Testis (tissue), 5 donors: ENCODE results near the gene RMND5A.

DNA sequence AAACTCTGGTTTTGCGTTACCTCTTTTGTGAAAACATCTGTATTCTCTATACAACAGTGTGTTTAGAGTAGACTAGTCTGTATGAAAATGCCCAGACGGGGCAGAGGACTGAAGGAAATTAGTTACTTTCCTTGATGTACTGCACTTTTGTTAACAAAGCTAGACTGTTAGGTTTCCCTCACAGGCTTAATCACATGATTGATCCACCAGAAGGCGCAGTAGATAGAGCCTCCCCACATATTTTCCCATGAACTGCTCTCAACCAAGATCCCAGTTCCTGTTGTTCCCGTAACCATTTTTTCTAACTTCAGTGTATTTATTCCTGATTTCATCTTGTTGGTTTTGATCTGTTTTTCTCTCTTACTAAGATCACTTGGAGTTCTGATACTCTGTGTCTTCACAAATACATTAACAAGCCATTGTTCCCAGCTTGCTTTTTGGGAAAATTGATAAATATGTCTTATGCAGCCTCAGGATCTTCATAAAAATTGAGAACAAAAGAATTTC lies 2.7 kb downstream of the MRPL35 start:
- PRO-cap, 3 experiments = peak in 2 of 3 experiments; most common plus-strand start position 238 of the sequence (in 2); most common minus-strand start position 120 of the sequence (in 2)
- RAMPAGE, long total RNA, 2 experiments = no peak in any of the 2 experiments
- RRBS = no CpG with 5 or more reads among the region's 4 CpGs

- PRO-cap, 3 experiments = peak in 1 of 3 experiments; most common plus-strand start chr2:86336756 (in 1); most common minus-strand start chr2:86336639 (in 1)
- RAMPAGE, long total RNA, 2 experiments = start-site peak on the plus strand in 2 of 2 experiments, at chr2:86336263-86336930 at its widest, 6 to 7 reads per replicate
- RRBS = no CpG with 5 or more reads among the region's 58 CpGs
These were observed 915 bp downstream of the REEP1 start for GRCh38 chr2:86336175-86337246.

- PRO-cap, 3 experiments = no peak in any of the 3 experiments
- RAMPAGE, long total RNA, 2 experiments = no peak in any of the 2 experiments
- RRBS = no CpG with 5 or more reads among the region's 4 CpGs
These were observed 34.2 kb downstream of the CHMP3 start for GRCh38 chr2:86528970-86529522.

GRCh38 chr2:86719565-86720479 lies at the start of gene RMND5A:
Gene RMND5A (plus strand): TSS chr2:86720291.
- PRO-cap, 3 experiments = peak in 3 of 3 experiments; most common plus-strand start chr2:86720299 (in 3)
- RAMPAGE, long total RNA, 2 experiments = no peak in any of the 2 experiments
- RRBS = no CpG with 5 or more reads among the region's 90 CpGs

- PRO-cap, 3 experiments = no peak in any of the 3 experiments
- RAMPAGE, long total RNA, 2 experiments = no peak in any of the 2 experiments
- RRBS = no CpG with 5 or more reads among the region's 41 CpGs
These were observed 862 bp downstream of the RMND5A start for GRCh38 chr2:86720909-86721397.

- PRO-cap, 3 experiments = no peak in any of the 3 experiments
- RAMPAGE, long total RNA, 2 experiments = no peak in any of the 2 experiments
- RRBS = no CpG with 5 or more reads among the region's 1 CpG
These were observed 33.1 kb downstream of the RMND5A start for GRCh38 chr2:86753081-86753743.

GRCh38 chr2:86821920-86822144 lies 31.1 kb upstream of the CD8A start:
- PRO-cap, 3 experiments = no peak in any of the 3 experiments
- RAMPAGE, long total RNA, 2 experiments = no peak in any of the 2 experiments
- RRBS = no CpG with 5 or more reads among the region's 2 CpGs

DNA sequence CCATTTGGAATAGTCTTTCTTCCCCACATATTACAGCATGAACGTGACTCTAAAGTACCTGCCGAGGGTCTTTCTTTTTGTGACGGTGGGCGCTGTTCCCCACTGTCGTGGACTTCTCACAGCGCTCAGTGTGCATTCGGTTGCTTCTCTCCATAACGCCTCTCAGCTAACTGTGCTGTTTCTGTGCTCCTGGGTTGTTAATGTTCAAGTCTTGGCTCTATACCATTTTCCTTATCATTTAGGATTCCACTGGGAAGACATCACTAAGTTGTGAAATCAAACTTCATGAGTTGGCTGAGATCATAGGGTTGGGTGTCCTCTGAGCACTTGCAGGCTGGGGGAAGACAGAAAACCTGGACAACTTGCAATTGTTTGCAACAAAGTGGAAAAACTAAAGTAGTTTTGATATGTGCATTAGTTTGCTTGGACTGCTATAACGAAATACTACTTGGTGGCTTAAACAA lies 270.2 kb upstream of the PLGLB2 start:
- PRO-cap, 3 experiments = no peak in any of the 3 experiments
- RAMPAGE, long total RNA, 2 experiments = no peak in any of the 2 experiments
- RRBS = no CpG with 5 or more reads among the region's 9 CpGs

DNA sequence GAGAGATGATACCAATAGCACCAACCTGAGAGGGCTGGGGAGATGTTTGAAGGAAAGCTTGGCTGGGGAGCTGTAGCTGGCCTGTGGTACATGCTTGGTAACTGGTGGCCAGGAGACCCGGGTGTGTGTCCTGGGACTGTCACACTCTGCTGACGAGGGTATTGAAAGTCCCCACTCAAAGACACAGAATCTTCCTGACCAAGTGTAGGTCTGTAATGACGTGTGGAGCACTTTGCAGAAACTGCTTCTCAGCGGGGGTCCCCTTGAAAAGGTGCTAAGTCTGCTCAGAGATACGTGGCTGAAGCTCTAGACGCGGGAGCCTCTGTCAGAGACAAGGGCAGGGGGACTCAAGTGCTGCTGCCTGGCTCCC lies 230.4 kb upstream of the PLGLB2 start:
- PRO-cap, 3 experiments = no peak in any of the 3 experiments
- RAMPAGE, long total RNA, 2 experiments = no peak in any of the 2 experiments
- RRBS = no CpG with 5 or more reads among the region's 7 CpGs

- PRO-cap, 3 experiments = no peak in any of the 3 experiments
- RAMPAGE, long total RNA, 2 experiments = no peak in any of the 2 experiments
- RRBS = no CpG with 5 or more reads among the region's 15 CpGs
These were observed 2.6 kb downstream of the PLGLB2 start for GRCh38 chr2:87750272-87751053.

DNA sequence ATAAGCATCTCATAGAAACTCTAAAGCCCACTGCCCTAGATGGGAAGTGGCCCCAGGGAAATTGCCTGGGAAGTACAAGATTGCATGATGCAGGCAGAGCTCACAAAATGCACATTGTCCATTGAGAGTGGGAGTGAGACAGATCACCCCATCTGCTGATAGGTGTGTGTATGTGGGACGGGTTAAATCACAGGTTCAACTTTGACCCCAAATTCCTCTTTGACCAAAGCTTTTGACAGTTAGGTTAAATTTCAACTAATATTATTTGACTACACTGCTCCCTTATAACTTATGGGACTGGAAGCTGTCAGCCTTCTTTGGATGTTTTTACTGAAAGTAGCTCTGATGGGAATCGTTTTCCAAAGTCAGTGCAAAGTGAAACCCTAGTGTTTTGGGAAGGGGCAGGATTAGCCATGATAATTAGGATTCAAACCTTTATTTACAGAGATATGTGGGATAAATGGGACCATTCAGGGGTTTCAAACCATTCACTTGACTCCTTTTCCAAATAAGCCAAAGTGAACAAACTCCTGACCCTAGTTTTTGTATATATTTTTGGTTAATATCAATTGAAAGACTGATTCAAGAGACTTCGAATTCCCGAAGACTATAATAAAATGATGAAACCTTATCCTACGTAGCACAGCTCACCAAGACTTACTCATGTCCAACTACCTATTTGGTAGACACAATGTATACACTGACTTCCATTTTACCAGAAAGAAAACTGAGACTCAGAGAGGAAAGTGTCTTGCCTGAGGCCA lies 11.5 kb upstream of the FABP1 start:
- PRO-cap, 3 experiments = no peak in any of the 3 experiments
- RAMPAGE, long total RNA, 2 experiments = no peak in any of the 2 experiments
- RRBS = no CpG with 5 or more reads among the region's 5 CpGs

DNA sequence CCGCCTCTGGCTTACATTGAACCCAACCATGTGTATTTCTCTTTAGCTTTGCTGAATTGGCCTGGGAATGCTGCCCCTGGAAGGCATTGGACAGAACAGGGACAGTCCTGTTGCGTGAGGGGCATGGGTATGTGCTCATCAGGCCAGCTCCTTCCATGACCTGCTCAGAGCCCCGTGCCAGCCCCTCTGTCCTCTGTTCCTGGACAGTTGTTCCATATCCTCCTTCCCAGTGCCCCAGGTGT lies 956 bp downstream of the THNSL2 start:
- PRO-cap, 3 experiments = no peak in any of the 3 experiments
- RAMPAGE, long total RNA, 2 experiments = no peak in any of the 2 experiments
- RRBS = no CpG with 5 or more reads among the region's 3 CpGs

DNA sequence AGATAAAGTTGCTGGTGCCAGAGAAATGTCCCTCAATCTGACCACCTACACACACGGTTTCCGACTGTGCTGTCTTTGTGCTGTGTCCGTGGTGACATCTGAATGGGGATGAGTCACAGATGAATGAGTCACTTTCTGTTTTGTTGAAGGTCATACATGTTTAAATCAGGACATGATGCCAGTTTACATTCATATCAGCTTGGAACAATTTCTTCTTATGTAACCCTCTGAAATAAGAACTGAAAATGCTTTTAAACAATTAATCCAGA lies 95.5 kb downstream of the THNSL2 start:
- PRO-cap, 3 experiments = no peak in any of the 3 experiments
- RAMPAGE, long total RNA, 2 experiments = no peak in any of the 2 experiments
- RRBS = no CpG with 5 or more reads among the region's 3 CpGs

GRCh38 chr2:88330111-88330799 lies 122.2 kb downstream of the FOXI3 start:
- PRO-cap, 3 experiments = no peak in any of the 3 experiments
- RAMPAGE, long total RNA, 2 experiments = no peak in any of the 2 experiments
- RRBS = no CpG with 5 or more reads among the region's 6 CpGs

DNA sequence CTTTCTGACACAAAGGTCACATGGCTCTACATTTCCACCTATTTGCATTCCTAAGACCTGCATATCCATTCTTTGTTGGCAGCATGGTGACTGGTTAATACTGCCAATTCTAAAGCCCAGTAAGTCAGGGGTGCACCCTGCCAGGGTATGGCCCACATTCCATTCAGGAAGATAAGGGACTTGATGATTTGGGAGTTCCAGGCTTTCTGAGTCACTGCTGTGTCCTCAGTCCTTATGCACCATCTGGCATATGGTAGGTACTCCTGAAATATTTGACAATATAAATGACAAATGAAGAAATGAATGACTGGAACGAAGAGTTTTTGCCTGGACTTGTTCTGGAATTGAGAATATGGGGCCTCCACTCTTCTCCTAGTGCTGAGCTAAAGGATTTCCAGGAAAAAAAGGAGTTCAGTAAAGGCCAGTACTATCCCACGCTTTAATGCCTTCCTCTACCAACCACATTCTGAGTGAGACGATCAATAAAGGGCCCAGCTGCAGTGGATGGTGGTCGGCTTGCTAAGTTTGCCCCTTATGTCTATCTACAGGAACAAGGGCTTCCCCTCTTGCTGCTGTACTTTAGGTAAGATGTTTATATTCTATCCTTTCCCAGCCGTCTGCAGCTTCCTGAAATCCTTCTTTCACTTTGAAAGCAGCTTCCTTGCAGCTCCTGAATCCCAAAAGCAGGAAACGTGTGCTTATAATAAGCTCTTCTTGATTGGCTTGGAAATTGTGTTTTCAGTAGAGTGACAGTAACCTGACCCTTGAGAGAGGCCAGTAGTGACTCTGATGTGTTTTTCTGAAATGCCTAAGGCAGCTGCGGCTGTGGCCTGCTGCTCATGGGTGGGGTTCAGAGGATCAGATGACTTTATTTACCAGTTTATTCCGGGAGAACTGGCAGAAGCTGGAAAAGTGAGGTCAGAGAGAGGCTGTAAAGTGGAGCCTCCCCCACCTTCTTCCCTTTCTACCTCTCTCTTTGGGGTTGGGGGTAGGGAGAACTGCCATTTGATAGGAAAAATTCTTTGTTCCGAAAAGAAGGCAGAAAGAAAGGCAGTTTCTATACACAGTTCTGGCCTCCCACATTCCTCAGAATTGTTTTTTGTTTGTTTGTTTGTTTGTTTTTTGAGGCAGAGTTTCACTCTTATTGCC lies 32.0 kb upstream of the EIF2AK3 start:
- PRO-cap, 3 experiments = peak in 3 of 3 experiments; most common plus-strand start position 900 of the sequence (in 2); most common minus-strand start position 648 of the sequence (in 3)
- RAMPAGE, long total RNA, 2 experiments = no peak in any of the 2 experiments
- RRBS = no CpG with 5 or more reads among the region's 9 CpGs

- PRO-cap, 3 experiments = no peak in any of the 3 experiments
- RAMPAGE, long total RNA, 2 experiments = no peak in any of the 2 experiments
- RRBS = no CpG with 5 or more reads among the region's 13 CpGs
These were observed 524 bp upstream of the RPIA start for GRCh38 chr2:88690944-88691354.

- PRO-cap, 3 experiments = no peak in any of the 3 experiments
- RAMPAGE, long total RNA, 2 experiments = no peak in any of the 2 experiments
- RRBS = no CpG with 5 or more reads among the region's 5 CpGs
These were observed 141.1 kb downstream of the RPIA start for GRCh38 chr2:88832500-88832995.

GRCh38 chr2:88841277-88842131 lies 150.0 kb downstream of the RPIA start:
- PRO-cap, 3 experiments = no peak in any of the 3 experiments
- RAMPAGE, long total RNA, 2 experiments = no peak in any of the 2 experiments
- RRBS = no CpG with 5 or more reads among the region's 9 CpGs

DNA sequence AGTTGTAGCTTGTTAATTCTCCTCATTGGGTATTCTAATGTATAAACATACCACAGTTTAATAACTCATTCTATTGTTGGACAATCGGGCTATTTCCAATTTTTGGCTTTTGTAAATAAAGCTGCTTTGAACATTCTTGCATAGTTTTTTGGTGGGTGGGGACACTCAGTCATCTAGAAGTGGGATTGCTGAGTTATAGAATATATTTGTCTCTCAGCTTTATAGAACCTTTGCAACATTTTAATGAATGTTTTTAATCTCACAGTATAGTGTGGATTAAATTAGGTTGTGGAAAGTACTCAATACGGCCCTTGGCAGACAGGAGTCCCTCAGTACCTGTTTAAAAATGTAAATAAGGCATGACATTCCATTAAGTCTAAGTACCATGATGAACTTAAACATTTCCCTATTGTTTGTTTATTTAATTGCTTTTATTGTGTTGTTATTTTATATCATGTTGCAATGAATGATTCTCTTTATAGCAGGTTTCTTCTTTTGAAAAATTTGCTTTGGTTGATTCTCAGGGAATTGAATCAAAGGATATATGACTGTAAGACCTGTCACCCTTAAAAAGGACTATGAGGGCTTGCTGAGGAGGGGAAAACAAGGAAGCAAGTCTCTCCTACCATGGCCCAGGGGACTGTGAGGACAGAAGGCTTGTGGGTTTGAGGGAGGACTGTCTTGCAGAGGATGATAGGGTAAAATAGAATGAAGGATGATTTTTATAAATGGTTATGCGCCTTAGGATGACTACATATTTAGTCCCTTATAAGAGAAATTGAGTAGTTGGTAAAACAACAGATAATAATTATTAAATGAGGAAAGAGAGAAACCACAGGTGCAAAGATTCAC lies 165.1 kb downstream of the RPIA start:
- PRO-cap, 3 experiments = no peak in any of the 3 experiments
- RAMPAGE, long total RNA, 2 experiments = no peak in any of the 2 experiments
- RRBS = no CpG with 5 or more reads among the region's 3 CpGs

DNA sequence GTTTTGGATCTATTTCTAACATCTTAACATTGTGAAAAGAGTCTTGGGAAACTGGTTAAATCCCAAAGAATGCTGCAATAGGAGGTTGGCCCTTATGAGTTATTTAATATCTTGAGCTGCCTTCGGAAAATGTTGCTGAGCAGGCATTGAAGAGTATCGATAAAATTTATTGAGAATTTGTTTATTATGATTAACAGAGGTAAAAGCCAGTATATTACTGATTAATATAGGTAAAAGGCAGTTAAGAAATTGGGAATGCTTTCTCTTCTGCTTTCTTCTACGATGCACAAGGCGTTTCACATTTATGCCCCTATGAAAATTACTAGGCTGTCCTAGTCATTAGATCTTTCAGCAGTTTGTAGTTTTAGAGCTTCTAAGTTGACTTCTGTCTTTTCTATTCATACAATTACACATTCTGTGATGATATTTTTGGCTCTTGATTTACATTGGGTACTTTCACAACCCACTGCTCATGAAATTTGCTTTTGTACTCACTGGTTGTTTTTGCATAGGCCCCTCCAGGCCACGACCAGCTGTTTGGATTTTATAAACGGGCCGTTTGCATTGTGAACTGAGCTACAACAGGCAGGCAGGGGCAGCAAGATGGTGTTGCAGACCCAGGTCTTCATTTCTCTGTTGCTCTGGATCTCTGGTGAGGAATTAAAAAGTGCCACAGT lies 193.6 kb downstream of the RPIA start:
- PRO-cap, 3 experiments = no peak in any of the 3 experiments
- RAMPAGE, long total RNA, 2 experiments = no peak in any of the 2 experiments
- RRBS = no CpG with 5 or more reads among the region's 7 CpGs